Airway epithelial cell (primary cell): ENCODE results near the genes NCAPH2, ARSA and RABL2B.

GRCh38 chr22:50507852-50509064 is at the start of gene NCAPH2:
TSS of gene NCAPH2 (plus strand) at chr22:50508224.
- RAMPAGE, long total RNA = no peak

- RAMPAGE, long total RNA = no peak
Observed at GRCh38 chr22:50521623-50522074, 3.7 kb downstream of the SCO2 start.

DNA sequence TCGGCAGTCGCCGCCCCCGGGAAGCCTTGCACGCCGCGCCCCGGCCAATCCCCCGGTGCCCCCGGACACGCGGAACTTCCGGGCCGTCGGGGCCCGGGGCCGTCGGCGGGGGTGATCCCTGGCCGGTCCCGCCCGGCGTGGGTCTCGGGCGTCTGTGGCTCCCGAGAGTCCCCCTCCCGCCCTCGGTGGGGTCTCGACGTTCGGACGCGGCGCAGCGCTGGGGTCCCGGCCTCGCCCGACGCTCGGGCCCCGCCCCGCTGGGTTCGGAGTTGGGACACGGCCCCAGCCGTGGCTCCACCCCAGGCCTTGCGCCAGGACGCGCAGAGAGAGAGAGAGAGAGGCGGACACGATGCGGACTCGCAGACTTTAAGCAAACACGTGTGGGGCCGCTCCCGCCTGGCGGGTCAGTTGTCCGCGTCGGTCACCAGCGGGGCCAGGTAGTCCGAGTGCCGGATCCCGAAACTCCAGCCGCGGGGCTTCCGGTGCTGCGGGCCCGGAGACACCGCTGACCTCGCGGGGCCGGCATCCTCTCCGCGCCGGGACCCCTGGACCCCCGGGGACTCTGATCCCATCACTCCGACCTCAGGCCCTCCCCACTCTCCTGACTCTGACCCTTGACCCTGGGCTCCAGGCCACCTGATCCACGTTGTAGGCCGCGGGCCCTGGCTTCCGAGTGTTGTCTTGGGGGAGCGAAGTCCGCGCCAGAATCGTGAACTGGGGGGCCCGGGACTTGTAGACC is 433 bp upstream of the TYMP start:
- RAMPAGE, long total RNA = no peak

GRCh38 chr22:50532781-50533867 is 826 bp upstream of the ODF3B start:
- RAMPAGE, long total RNA = no peak

- RAMPAGE, long total RNA = no peak
Observed at GRCh38 chr22:50548373-50549276, 2.9 kb downstream of the KLHDC7B start.

DNA sequence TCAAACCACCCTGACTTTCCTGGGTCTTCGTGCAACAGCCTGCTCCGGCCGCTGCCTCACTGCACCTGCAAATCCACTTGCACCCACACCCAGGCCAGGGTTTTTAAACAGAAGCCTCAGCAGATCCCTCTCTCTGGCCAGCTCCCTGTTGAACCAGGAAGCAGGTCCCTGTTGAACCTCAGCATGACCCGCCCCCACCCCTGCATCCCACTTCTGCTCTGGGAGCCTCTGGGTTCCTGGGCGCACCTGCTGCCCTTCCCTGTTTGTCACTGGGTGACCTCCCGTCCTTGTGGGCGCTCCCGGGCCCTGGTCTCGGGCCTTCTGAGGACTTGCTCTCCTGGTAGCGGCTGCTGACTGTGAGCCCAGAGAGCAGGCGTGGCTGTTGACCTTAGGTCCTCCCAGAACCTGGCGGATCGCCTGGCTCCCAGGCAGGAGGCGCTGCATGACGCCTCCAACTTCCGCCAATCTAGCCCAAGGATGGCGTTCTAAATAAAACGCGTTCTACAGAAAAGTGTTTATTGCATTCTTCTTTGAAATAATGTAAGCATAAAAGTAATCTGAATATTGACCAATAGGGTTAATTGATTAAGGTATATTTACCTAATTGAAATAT is 13.0 kb downstream of the MAPK8IP2 start:
- RAMPAGE, long total RNA = no peak

DNA sequence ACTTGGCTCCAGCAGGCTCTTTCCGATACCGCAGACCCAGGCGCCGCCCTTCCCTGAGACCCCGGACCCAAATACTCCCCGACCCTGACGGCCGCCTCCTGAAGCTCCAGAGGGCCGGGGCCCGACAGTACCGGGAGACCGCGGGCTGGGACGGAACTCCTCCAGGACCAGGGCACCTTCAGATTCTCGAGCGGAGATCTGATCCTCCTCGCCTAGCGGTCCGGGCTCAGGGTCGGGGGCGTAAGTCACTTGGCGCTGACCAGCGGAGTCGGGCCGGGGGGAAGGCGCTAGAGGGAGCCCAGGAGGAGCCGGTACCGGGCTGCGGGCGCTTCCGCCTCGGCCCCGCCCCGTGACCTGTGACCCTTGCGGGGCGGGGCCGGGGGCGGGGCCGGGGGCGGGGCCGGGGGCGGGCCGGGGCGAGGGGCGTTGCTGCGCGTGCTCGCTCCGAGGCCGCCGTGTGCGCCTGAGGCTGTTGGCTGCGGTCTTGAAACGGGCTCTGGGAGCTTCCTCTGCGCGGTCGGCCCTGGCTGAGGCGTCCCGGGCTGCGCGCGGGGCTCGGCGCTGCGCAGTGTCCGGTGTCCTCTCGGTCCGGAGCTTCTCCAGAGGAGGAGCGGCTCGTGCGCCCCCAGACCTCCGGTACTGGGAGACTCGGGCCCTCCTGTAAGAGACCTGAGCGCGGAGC is at the start of gene ARSA:
ARSA (minus strand) TSS at position 338 of the 682 bp plus-strand sequence.
- RAMPAGE, long total RNA = no peak

DNA sequence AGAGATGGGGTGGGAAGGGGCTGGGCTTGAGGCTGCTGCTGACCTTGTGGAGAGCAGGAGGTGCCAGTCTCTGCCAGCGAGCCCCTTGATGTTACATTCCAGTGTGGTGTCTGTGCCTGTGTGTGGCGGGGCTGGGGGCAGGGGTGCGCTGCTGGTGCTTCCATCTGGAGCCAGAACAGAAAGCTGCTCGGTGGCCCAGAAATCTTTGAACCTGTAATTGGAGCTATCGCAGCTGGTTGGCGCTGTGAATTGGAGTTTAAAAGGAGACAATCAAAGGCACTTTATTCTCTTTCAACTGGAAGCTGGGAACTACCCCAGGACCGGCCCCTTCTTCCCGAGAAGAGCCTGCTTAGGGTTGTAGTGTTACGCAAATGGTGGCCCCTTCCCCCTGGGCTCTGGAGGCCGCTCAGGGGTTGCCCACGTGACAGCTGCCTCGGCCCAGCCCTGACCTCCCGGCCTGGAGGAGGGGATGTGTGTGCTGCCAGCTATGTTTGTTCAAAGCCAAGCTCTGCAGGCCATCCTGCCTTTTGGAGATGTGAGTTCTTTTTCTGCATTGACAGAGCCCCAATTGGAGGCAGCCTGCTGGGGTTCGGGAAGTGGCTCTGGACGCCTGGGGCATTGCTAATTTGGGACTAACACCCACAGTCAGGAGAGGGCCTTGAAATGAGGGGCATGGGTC is 13.9 kb upstream of the ARSA start:
- RAMPAGE, long total RNA = no peak

- RAMPAGE, long total RNA = start-site peak on the minus strand at chr22:50783623-50783667, 134 and 32 reads in 2 replicates; start-site peak on the plus strand at chr22:50783766-50783854, 1,999 and 749 reads in 2 replicates
Observed at GRCh38 chr22:50783358-50783986, at the start of gene RABL2B. TSS of gene RABL2B (minus strand) at chr22:50783636.

GRCh38 chr22:50806744-50807425 is 23.4 kb upstream of the RABL2B start:
- RAMPAGE, long total RNA = no peak